ENCODE data around the gene GGTLC2.

DNA sequence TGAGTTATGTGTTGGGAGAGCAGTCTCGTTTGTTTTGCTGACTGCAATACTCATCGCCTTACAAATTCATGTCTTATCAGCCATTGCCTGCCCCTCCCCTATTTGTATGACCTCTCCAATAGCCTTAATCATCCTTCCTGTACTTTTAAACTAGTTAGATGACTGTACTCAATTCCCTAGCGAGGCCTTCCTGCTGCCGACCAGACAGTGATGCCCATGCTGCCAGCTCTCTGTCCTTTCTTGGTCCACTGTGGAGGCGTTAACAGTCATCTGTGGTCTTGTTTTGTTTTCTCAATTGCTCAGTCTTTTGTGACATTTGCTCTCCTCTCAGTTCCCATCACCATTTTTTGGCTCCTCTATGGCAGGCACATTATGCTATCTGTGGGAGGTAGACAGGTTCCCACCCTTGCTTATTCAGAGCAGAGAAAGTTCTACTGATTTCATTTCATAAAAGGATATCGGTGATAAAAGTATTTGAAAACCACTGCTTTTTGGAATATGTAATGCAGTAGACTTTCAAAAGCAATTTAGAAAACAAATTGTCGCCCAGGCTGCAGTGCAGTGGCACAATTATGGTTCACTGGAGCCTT, 20.4 kb upstream of the YPEL1 start:
- RRBS: no CpG with 5 or more reads among the region's 7 CpGs

- RRBS: no CpG with 5 or more reads among the region's 12 CpGs
Measured at GRCh38 chr22:21765877-21766657, 30.5 kb upstream of the YPEL1 start.

GRCh38 chr22:21836799-21837720, 30.4 kb downstream of the MAPK1 start:
- RRBS: no CpG with 5 or more reads among the region's 5 CpGs

GRCh38 chr22:21938523-21939102, 14.0 kb downstream of the PPM1F start:
- RRBS: no CpG with 5 or more reads among the region's 14 CpGs

GRCh38 chr22:21974104-21974940, 8.3 kb downstream of the TOP3B start:
- RRBS: no CpG with 5 or more reads among the region's 20 CpGs

GRCh38 chr22:21975497-21975982, 7.0 kb downstream of the TOP3B start:
- RRBS: no CpG with 5 or more reads among the region's 8 CpGs

DNA sequence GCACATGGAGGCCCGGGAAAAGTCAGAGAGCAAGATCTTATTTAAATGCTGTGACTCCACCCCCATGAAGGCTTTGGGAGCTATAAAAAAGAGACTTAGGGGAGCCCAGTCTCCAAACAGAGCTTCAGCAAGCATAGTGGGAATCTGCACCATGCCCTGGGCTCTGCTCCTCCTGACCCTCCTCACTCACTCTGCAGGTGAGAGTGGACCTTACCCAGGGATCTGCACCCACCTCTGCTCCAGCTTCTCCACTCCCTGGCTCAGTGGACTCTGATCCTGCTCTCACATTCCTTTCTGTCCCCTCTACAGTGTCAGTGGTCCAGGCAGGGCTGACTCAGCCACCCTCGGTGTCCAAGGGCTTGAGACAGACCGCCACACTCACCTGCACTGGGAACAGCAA, 29.9 kb upstream of the VPREB1 start:
- RRBS: no CpG with 5 or more reads among the region's 3 CpGs

DNA sequence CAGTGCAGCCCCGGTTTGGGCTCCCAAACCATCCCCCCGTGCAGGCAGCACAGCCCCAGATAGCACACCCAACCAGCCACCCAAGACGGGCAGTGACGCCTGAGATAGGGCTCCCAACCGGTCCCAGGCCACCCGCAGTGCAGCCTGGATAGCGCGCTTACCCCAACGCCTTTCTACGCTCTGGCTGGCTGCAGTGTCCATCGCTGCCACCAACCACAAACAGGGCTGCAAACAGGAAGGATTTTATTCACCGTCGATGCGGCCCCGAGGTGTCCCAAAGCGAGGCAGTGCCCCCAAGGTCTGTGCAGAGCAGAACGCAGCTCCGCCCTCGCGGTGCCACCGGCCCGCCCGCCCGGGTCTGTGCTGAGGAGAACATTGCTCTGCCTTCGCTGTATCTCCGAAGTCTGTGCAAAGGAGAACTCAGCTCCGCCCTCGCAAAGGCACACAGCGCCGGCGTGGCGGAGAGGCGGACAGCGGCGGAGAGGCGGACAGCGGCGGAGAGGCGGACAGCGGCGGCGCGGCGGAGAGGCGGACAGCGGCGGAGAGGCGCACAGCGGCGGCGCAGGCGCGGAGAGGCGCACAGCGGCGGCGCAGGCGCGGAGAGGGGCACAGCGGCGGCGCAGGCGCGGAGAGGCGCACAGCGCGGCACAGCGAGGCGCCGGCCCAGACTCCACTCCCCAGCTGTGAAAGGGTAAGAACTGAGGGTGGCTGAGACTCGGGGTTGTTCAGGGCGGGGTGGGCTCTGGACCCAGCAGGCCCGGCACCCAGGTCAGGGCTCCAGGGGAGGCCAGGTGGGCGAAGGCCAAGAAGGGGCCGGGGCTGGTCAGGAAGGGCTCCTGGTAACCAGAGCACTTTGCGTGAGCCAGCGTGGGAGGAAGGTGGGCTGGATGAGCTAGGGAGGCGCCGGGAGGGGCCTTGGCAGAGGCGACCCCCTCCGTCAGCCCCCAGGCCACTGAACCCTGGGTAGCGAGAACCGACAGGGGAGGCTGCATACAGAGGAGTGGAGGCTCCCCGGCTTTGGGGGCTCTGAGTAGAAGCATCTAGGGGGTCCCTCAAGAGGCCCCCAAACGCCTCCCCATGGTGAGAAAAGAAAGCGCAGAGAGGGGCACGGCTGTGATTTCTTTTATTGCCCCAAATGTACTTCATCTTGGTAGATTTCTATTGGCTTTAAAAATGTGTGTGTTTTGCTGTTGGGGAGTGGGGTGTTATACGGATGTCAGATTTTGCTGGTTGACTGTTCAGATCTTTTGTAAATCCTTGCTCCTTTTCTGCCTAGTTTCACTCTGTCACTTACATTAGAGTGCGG, 53.4 kb downstream of the VPREB1 start:
- RRBS: under 1% methylated on average over 6 of the region's 89 CpGs

- RRBS: no CpG with 5 or more reads among the region's 1 CpG
Measured at GRCh38 chr22:22553217-22553665, 5.8 kb downstream of the PRAME start.

- RRBS: no CpG with 5 or more reads among the region's 29 CpGs
Measured at GRCh38 chr22:22644444-22644762, at the start of gene GGTLC2. GGTLC2 (plus strand) TSS chr22:22644614.

- RRBS: no CpG with 5 or more reads among the region's 3 CpGs
Measured at GRCh38 chr22:22747159-22747583, 102.8 kb downstream of the GGTLC2 start.

GRCh38 chr22:22810513-22810823, 77.1 kb upstream of the IGLL5 start:
- RRBS: no CpG with 5 or more reads among the region's 8 CpGs

DNA sequence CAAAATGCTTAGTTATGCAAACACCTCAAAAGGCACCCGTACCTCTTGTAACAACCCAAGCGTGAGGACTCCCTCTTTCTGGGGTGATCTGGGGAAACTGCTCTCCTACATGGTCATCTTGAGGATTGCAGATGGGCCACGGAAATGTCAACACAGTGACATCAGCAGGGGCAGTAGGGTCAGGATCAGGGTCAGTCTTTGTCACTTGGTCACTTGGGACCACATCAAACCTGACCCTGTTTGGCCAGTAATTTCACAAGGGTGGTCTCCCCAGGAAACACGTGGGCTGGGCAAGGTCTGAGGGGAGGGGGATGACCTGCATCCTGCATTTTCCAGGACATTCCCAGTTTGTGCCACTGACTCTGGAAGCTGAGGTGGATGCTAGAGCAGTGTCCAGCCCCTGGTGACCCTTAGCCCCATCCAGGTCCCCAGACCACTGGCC, 42.2 kb downstream of the IGLL5 start:
- RRBS: no CpG with 5 or more reads among the region's 4 CpGs

GRCh38 chr22:23270811-23271794, 90.8 kb downstream of the BCR start:
- RRBS: no CpG with 5 or more reads among the region's 15 CpGs

- RRBS: no CpG with 5 or more reads among the region's 11 CpGs
Measured at GRCh38 chr22:23273389-23273990, 93.2 kb downstream of the BCR start.

- RRBS: 60% methylated on average over 7 of the region's 34 CpGs
Measured at GRCh38 chr22:23383244-23384503, 196.4 kb downstream of the IGLL1 start.

DNA sequence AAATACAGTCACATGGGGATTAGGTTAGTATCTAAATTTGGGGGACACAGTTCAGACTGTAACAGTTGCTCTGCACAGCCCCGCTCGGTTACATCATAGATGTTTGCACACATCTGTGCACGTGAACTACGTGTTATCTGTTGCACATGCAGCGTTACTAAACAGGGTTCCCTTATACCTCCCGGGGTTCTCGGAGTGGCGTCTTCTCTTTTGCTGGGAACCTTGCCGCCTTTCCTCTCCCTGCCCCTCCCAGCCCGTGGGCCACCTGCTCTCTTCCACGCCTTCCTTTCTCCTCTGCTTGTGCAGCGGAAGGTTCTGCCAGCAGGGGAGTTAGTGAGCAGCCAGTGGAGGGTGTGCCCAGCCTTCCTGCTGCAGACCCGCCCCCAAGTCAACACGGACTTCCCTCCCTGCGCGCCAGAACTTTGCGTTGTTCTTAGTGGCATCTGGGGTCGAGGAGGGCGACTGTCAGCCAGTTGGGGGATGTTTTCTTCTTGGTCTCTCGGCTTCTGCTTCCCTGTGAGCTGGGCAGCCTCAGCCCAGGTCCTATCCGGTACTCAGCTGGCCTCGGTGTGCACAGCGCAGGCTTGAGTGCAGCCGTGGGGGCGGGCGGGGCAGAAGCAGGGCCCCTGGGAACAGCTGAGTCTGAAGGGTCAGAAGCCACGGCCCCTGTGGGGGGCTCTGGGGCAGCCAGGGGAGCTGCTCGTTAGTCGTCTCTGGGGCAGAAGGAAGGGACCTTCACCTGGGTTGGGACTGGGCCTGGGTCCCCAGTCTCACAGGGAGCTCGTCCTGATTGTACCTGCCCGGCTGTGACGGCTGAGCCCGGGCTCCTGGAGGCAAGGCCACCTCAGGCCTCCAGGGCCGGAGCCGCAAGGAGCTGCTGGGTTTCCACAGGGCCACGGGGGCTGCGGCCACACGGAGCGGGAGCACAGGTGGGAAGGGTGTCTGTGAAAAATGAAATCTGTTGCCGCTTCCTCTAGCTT, 146.7 kb downstream of the IGLL1 start:
- RRBS: no CpG with 5 or more reads among the region's 40 CpGs

GRCh38 chr22:23509562-23510066, 70.5 kb downstream of the IGLL1 start:
- RRBS: no CpG with 5 or more reads among the region's 10 CpGs